Endothelial cell (in vitro differentiated cells): ENCODE results near the genes BBS10 and SYT1.

GRCh38 chr12:70586554-70587121 is 50.6 kb downstream of the PTPRB start:
- PRO-cap, result no peak

DNA sequence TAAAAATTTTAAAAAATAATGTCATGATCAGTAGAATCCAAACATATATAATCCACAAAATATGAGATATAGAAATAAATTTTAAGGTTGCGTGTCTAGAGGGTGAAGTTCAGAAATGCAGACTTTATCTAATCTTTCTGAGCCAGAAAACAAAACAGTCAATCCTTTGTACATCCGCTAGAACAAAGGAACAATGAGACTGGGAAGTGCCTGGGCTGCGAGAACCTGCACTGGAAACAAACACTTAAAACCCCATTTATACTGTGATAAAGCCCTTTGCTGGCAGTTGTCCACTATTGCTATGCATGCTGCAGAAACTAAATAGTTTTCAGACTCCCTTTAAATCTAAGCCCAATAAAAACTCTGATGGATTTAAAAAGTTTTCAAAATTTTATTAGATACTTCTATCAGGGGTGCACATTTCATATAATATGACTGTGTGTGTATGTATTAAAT is 38.4 kb downstream of the PTPRB start:
- PRO-cap, result unidirectional peak, plus-strand start at position 256 of the sequence

DNA sequence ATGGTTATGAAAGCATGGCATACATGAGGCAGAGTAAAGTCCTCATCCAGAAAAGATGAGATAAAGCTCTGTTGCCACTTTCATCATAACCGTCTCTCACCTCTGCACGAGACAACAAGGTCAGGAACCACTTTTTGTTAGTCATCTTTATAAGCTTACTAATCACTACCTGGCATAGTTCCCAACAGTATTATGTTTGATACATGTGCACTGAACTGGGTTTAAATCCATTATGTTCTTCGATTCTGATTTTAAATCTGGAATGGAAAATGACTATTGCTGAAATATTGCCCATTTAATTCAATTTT is 31.2 kb downstream of the PTPRB start:
- PRO-cap, result no peak

DNA sequence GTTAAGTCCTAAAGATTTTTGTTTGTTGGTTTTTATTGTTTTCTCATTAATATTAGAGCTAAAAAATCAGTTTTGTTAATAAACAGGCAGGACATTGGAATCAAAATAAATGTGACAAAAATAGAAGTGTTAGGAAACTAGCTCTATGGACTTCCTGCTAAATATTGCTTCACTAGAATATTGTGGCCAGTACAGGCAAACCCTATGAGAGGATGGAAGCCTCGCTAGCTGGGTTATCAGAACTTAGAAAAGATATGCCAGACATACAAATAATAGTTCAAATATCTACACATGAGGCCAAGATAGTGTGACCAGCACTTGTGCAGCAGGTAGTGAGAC is 16.6 kb downstream of the TSPAN8 start:
- PRO-cap, result no peak

DNA sequence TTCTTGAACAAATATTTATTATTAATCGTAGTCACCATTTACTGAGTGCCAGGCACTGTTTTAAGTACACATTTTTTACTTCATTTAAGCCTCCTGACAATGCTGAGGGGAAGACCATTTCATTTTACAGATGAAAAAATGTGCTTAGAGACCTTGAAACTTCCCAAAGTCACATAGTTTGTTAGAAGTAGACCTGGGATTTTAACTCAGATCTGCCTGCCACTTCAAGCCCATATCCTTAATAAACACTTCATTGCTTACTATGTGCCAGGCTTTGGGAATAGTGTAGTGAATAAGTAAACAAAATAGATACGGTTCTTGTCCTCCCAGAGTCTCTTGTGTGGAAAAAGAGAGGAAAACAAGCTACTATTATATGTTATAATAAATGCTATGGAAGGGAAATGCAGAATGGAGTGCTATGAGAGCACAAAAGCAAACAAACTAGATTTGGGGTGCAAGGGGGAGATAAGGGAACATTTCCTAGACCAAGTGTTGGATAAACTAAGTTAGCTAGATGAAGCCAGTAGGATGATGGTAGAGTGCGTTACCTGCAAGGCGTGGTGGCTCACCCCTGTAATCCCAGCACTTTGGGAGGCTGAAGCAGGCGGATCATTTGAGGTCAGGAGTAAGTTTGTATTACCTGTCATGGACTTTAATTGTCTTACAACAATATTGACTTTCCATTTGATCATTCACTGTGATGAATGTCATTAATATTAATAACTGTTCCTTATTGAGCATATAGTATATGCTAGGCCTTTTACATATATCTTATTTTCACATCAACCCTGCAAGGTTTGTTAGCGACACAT is 23.9 kb downstream of the RAB21 start:
- PRO-cap, result no peak

GRCh38 chr12:72076348-72076613 is 137.6 kb downstream of the TPH2 start:
- PRO-cap, result no peak

- PRO-cap, result no peak
These were observed 745 bp downstream of the TRHDE start for GRCh38 chr12:72272948-72273281.

- PRO-cap, result no peak
These were observed 160.0 kb downstream of the TRHDE start for GRCh38 chr12:72432055-72432735.

DNA sequence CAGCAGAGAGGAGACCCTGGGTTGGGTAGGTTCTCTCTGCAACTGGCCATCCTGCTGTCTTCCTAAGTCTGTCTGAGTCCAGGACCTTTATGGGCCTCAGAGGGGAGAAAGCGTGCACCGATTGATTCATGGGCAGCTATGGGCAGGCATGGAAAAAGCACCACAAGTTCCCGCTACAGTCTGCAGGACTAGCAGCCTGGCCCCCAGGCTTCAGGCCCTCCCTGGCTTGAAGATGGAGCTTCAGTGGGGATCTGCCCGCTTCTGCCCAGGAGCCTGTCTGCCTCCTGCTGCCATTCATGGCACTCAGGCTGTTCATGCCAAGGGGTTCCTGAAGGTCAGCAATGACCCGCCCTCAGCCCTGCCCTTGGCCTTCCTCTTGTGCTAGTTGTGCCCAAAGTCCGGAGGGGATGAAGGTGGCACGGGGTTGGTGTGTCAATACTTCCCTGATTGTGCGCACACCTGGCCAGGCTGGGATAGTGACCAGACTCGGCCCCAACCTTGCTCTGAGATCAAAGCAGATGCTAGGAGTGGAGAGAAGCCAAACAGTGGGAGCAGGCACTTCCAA is 224.1 kb downstream of the KCNC2 start:
- PRO-cap, result no peak

DNA sequence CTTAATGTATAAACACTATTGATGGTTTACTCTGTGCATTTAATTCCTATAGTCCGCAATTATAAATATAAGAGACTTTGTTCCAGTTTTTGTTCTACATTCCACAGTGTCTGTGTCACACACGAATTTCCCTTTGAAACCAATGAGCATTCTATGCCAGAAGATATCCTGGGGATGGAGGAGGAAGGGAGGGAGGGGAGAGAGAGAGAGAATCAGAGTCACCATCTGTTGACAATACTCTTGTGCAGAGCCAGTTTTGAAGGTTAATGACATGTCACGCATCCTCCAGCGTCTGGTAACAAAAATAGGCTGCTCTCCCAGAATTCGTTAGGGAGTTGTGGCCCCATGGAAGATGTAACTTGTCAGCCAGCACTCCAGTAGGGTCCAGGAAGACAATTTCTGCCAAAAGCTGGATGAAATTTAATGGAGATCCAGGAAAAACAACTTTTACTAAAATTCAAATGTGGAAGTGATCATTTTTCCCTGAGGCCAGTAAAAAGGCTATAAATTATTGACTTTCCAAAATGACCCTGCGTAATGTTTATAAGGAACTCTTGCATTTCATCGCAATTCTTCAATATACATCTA is 213.6 kb upstream of the KRR1 start:
- PRO-cap, result no peak

DNA sequence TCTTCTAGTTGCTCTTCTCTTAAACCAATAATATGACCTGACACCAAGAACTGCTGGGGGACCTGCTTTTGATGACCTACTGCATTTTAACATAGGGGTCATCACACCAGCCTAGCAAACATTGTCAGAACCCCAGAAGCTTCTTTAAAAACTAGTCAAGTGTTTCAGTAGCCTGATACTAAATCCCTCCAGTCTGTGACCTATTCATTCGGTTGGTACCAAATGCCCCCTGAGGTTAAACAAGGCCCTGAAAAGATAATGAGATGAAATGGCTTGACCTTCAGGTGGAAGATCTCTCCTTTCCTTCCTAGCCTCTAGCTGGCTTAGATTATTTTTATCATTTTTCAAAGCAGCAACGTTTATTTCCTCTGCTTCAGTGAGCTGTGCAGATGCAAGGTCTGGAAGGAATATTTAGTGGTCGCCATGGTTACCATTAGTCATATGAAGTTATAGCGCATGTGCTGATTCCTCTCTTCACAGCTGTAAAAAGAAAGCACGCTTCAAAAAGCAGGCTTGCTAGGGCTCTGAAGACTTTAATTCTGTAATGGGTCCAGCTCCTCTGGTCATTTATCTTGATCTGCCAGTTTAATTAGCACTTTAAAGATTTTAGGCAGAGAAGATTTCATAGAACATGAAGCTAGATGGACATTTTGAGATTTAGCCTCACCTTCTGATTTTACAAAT is 269.2 kb downstream of the NAP1L1 start:
- PRO-cap, result no peak

DNA sequence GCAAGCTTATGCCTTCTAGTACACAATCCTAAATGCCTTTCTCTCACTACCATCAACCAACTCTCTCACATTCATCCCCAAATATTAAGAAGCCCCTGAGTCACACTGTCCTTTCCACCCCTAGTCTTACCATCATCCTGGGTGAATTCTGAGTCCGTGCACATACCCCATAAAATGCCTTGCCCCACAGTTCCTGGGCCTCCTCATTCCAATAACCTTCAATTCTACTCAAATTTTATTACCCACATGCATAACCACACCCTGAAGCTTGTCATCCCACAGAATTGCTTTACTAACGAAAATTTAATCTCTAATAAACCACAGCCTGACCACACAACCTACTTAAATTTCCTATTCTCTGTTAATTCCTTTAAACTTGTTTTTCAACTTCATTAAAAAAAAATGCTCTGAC is 258.9 kb downstream of the NAP1L1 start:
- PRO-cap, result no peak

DNA sequence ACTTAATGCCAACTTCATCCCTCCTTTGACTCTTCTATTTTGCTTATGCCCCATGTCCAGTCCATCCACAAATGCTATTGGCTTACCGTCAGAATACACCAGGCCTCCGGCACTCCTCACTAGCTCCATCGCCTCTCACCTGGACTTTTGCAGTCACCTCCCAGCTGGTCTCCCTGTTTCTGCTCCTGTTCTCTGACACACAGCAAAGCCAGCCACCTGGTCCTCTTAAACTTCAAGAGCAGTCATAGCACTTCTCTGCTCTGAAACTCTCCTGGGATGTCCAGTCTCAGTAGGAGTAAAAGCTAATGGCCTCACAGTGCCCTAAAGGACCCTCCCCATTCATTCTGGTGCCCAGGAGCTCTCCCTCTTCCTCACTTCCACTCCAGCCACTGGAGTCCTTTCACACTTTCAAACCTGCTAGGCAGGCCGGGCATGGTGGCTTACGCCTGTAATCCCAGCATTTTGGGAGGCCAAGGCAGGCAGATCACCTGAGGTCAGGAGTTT is 100.8 kb downstream of the NAP1L1 start:
- PRO-cap, result no peak

GRCh38 chr12:76025795-76026178 is 58.7 kb downstream of the NAP1L1 start:
- PRO-cap, result no peak

DNA sequence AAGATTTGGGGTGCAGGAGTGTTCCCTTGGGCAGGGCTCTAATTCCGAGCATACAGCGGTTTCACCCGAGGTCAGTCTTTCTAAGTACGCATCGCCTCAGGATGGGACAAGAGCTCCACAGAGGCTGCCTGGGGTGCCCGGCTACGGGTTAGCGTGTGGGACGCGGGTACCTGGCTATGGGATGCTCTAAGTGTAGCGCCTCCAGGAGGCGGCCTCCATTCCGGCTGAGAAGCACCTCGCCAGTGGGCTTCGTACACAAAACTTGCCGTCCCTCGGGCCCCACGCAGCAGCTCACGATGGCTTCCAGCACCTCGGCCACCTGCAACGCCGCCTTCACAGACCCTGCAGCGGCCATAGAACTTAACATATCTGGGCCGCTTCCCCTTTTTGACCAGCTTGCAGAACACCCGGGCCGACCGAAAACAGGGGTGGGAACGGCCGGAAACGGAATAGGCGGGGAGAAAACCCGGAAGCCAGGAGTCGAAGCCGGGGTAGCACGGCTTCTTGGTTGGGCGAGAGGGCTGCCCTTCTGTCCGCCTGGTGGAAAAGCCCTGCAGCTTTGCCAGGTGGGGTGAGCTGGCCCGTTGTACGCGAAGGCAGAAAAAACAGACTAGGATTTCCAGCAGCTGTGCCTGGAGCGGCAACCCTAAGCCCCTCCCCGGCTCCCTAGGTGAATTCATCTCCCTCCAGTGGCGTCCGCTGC is at the start of gene BBS10:
Gene BBS10 (minus strand): TSS at position 424 of the 703 bp plus-strand sequence.
- PRO-cap, result bidirectional peak, plus-strand start at position 218 of the sequence, minus-strand start at position 82 of the sequence; bidirectional peak, plus-strand start at position 478 of the sequence, minus-strand start at position 424 of the sequence

GRCh38 chr12:76542326-76542764 is 17.2 kb downstream of the OSBPL8 start:
- PRO-cap, result no peak

GRCh38 chr12:77086920-77087119 is 21.5 kb upstream of the E2F7 start:
- PRO-cap, result no peak

GRCh38 chr12:78293196-78293824 is 462.6 kb downstream of the NAV3 start:
- PRO-cap, result no peak

GRCh38 chr12:78863421-78864124 is 1.0 kb upstream of the SYT1 start:
- PRO-cap, result bidirectional peak, plus-strand start at chr12:78863712, minus-strand start at chr12:78863688; bidirectional peak, plus-strand start at chr12:78864082, minus-strand start at chr12:78864024

DNA sequence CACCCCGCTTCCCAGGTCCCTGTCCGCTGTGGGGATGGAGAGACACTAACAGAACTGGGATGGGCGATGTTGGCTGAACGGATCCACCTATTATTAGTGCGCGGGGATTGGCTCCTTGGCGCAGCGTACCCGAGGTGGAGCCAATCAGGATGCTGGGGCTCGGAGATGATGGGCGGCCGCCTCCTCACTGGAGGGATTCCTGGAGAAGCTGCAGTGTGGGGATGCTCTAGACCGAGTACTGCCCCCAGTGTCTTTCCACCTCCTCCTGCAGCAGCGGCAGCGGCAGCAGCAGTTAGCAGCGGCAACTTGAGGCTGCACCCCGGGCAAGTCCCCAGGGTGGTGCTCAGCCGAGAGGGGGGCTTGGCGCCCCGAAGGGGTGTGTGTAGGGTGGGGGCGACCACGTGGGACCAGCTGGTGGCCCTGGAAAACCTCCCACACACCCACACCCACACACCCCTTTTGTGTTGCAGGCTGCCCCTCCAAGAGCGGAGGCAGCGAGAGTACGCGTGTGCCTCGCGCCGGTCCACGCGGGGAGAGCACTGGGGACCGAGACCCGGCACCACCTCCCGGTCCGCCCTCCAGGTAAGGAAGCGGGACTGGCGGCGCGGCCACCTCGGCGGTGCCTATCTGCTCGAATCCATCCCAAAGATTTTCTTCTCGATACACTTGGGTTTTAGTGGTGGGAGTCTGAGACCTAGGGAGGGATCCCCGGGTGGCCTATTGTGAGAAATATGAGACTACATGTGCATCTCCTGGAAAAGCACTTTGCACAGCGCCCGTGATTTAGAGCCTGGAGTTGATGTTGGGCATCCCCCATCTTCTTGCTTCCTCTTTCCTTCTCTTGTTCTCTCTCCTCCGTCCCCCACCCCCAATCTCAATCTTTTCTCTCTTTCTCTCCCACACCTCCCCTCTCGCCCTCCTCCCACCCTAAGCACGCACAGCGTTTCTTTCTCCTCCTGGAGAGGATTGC is at the start of gene SYT1:
Gene SYT1 (plus strand): TSS at position 247 of the 970 bp plus-strand sequence.
- PRO-cap, result bidirectional peak, plus-strand start at position 291 of the sequence, minus-strand start at position 65 of the sequence